Karpas-422 (cell line): ENCODE results near the genes POLR1F, TMEM196 and TOMM7.

DNA sequence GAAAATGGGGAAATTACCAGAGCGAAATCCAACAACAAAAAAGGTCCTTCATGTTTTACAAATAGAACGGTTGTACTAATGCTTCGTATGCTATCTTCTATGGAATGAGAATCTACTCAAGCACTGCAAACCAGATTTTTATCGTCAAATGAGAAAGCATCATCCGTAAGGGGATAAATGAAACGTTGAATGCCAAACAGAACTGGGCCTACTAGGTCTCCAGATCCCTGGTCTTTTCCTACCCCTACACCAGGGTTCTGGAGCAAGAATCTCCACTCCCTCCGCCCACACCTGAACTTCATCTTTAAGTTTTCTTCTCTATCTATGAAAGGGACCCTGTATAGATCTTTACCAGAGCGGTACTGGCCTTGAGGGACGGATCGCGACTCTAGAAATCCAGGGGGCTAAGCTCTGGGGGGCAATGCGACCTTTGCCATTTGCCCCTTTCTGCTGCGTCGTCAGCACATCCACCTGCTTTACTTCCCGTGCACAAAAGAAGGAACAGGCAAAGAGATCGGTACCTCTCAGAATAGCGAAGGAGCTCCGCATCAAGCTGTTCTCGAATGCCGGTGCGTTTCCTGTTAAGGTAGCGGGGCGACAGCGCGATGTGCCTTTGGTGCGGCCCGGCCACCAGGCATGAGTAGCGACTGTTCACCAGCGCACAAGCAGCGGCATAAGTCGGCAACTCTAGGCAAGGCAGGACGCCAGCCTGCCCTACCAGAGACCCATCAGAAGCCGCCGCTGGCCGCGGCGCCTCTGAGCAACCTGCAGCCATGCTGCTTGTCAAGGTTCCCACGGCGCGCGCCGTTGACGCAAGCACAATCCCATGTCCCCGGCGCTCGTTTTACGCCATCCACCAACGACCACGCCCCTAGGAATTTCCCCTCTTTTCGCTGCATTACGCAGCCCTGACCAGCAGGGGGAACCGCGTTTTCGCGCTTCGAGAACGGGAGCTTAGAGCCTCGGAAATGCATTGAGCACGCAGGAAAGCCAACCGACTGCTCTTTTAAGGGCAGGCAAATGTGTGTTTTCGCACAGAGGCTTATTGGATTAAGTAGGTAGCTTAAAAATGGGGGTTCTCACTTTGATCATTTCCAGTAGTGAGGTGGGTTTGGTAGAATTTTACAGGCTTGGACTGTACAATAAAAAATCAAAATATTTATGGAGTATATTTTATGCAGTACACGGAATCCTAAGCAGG, at the start of gene POLR1F:
POLR1F (minus strand) TSS at position 796 of the 1,201 bp plus-strand sequence.
- PRO-cap, result bidirectional peak, plus-strand start at position 973 of the sequence, minus-strand start at position 758 of the sequence
- RAMPAGE, long total RNA, result start-site peak on the minus strand centred at position 796 of the sequence, 22 bp wide, 446 and 363 reads in 2 replicates

DNA sequence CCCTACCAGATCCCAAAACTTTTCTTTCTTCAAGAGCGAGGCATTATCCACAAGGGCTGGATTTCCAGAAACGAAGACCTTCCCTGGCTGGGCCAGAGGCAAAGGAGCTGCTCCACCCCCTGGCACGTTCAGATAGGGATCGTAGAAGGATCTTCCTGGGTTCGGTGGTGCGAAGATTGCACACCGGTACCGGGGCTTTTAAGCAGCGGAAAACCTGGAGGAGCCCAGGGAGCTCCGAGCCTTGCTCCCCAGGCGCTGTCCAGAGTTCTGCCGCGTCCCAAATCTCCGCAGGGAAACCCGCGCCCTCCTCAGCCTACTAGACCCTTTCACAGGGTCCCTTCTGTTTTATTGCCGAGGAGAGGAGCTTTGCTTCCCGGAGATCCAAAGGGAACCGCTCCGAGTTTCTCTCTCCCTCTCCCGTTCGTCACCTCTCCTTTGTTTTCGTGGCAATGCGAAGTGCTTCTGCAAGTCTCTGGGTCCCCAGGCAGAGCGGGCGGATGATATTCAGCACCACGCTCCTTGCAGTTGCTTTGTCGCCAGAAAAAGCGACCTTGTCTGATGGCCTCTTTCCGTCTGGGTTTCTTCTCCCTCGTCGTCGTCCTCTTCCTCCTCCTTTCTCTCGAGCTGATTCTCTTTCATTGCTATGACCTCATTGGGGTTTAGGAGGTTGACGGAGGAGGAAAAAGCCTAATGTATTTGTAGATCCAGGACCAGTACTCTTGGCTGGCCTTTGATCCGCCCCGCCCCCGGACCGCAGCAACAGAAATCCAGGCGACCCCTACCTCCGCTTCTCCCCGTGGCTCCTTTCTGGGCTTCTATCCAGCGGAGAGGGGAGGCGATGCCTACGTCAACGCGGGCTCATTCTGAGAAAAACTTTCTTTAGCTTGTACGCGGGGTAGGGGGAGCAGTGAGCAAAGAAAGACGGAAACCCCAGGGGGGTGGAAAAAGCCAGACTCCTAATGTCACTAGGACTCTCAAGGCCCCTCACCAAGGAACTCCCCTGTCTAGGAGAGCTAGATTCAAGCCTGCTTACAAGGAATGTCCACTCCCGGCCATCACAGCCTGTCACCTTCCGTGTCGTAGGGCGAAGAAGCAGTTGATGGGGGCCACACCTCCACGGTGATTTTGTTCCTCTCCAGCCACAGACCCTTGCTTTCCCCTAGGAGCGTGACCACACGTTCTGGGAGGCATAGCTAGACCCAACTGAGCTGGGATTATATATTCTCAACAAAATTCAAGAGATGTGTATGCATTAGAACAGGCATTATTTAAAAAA, at the start of gene TMEM196:
TMEM196 (minus strand) TSS at position 833 of the 1,276 bp plus-strand sequence.
- PRO-cap, result no peak
- RAMPAGE, long total RNA, result no peak

GRCh38 chr7:20114184-20115042, 102.8 kb downstream of the MACC1 start:
- PRO-cap, result no peak
- RAMPAGE, long total RNA, result no peak

DNA sequence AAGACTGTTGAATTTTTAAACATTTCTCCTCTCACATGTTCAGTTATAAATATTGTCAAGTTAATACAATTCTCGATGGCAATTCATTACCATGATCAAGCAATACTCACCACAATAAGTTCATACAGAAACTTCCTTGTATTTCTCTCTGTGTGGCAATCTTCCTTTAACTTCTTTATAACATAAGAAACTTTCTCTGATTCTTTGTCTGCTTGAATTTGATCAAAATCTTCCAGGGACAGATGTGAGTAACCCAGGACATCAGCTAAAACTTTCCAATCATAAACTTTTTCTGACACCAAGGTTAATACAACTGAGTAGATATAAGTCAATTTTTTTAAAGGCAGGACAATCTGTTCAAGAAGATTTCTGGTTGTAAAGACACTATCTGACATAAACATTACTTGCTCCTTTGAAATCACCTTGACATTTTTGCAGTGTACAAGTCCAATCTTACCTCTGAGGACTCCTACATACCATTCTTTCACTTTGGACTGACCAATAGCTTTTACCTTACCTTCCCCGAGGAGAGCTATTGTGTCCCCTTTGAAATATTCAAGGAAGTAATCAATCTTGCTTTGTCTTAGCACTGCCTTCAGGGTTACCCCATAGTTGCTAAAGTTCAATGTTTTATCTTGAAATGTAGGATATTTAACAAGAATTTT, 59.0 kb downstream of the MACC1 start:
- PRO-cap, result no peak
- RAMPAGE, long total RNA, result no peak

DNA sequence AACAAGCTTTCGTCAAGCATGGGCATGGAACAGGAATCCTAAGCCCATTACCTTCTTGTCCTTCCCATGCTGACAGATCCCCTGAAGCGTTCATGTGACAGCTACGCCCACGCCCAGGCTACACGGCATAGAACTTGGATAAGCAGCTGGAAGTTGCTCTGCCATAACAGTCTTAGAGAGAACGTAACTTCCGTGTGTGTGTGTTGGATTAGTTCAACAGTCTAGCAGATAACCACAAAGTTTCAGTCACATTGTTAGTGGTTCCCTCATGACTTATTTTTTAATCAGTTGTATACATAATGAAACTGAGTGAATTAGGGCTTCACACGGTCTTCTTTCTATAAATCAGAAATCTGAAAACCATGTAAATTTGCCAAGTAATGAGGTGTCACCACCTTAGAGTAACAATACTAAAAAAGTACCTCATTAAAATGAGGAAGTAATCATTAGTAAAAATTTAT, 21.5 kb upstream of the MACC1 start:
- PRO-cap, result no peak
- RAMPAGE, long total RNA, result no peak

- PRO-cap, result no peak
- RAMPAGE, long total RNA, result no peak
These were observed 26.4 kb upstream of the ITGB8 start for GRCh38 chr7:20304118-20304824.

GRCh38 chr7:20790857-20791429, 4.3 kb upstream of the SP8 start:
- PRO-cap, result no peak
- RAMPAGE, long total RNA, result no peak

GRCh38 chr7:21426967-21427998, 600 bp upstream of the SP4 start:
- PRO-cap, result bidirectional peak, plus-strand start at chr7:21427473, minus-strand start at chr7:21427224; bidirectional peak, plus-strand start at chr7:21428100, minus-strand start at chr7:21427838
- RAMPAGE, long total RNA, result no peak

GRCh38 chr7:21944485-21945027, 1.1 kb downstream of the CDCA7L start:
- PRO-cap, result unidirectional peak, plus-strand start at chr7:21944689; bidirectional peak, plus-strand start at chr7:21944819, minus-strand start at chr7:21944750
- RAMPAGE, long total RNA, result no peak

GRCh38 chr7:21972087-21972483, 26.4 kb upstream of the CDCA7L start:
- PRO-cap, result no peak
- RAMPAGE, long total RNA, result no peak

DNA sequence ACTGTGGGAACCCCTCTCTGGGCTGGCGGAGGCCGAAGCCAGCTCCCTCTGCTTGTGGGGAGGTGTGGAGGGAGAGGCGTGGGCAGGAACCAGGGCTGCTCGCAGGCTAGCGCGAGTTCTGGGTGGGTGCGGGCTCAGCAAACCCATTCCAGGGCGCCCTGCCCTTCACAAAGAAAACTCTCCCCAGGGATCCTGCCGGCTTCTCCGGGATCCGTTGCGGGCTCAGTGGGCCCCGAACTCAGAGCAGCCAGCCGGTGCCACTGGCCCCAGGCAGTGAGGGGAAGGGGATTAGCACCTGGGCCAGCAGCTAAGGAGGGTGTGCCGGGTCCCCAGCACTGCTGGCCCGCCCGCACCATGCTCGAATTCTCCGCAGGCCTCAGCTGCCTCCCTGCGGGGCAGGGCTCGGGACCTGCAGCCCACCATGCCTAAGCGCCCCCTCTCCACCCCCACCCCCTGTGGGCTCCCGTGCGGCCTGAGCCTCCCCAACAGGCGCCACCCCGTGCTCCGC, 144.6 kb upstream of the CDCA7L start:
- PRO-cap, result no peak
- RAMPAGE, long total RNA, result no peak

GRCh38 chr7:22096676-22097225, 151.1 kb upstream of the CDCA7L start:
- PRO-cap, result no peak
- RAMPAGE, long total RNA, result no peak

GRCh38 chr7:22213824-22214668, 142.9 kb downstream of the RAPGEF5 start:
- PRO-cap, result no peak
- RAMPAGE, long total RNA, result no peak

GRCh38 chr7:22444467-22445045, 55.4 kb downstream of the STEAP1B start:
- PRO-cap, result bidirectional peak, plus-strand start at chr7:22444957, minus-strand start at chr7:22444722
- RAMPAGE, long total RNA, result no peak

GRCh38 chr7:22822481-22823276, at the start of gene TOMM7:
TSS of gene TOMM7 (minus strand) at chr7:22822849.
- PRO-cap, result bidirectional peak, plus-strand start at chr7:22822957, minus-strand start at chr7:22822785
- RAMPAGE, long total RNA, result start-site peak on the minus strand at chr7:22822789-22822844, 208 and 292 reads in 2 replicates

GRCh38 chr7:23104873-23105537, 580 bp upstream of the KLHL7 start:
- PRO-cap, result no peak
- RAMPAGE, long total RNA, result no peak

- PRO-cap, result no peak
- RAMPAGE, long total RNA, result no peak
These were observed 588 bp upstream of the MALSU1 start for GRCh38 chr7:23298477-23299024.

DNA sequence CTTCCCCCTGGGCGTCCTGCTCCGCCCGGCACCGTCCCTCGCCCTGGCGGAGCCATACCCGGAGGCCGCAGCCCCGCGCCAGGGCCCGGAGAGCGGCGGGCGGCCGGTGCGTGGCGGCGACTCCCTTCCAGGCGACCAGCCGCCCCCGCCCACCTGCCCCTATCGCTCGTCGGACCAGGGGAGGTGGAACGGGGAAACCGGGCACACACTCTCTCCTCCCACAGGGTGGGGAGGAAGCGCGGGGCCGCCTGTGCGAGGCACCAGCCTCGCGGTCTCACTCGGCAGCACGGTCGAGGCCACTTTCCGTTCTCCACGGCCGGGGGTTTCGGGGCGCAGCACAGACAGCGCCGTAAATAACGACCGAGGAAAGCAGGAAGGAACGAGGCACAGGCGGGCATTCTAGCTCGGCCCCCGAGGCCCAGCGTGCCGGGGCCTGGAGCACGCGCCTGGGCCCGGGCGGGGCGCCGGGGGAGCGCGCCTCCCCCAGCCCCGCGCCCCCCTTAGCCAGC, 1.1 kb downstream of the IGF2BP3 start:
- PRO-cap, result bidirectional peak, plus-strand start at position 223 of the sequence, minus-strand start outside the sequence; bidirectional peak, plus-strand start outside the sequence, minus-strand start at position 425 of the sequence
- RAMPAGE, long total RNA, result no peak

DNA sequence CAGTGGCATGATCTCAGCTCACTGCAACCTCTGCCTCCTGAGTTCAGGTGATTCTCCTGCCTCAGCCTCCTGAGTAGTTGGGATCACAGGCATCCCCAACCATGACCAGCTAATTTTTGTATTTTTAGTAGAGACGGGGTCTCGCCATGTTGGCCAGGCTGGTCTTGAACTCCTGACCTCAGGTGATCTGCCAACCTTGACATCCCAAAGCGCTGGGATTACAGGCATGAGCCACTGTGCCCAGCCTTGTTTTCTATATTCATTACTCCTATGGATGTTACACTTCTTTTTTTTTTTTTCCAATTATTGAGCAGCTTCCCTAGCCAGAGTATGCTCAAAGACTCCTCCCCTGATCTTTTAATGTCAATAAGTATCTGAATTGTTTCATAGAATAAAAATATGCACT, 30.4 kb upstream of the IGF2BP3 start:
- PRO-cap, result no peak
- RAMPAGE, long total RNA, result no peak

GRCh38 chr7:24623537-24624262, 50.4 kb downstream of the PALS2 start:
- PRO-cap, result no peak
- RAMPAGE, long total RNA, result no peak